LNCaP clone FGC (cell line): ENCODE data around the genes ALMS1 and DOK1.

DNA sequence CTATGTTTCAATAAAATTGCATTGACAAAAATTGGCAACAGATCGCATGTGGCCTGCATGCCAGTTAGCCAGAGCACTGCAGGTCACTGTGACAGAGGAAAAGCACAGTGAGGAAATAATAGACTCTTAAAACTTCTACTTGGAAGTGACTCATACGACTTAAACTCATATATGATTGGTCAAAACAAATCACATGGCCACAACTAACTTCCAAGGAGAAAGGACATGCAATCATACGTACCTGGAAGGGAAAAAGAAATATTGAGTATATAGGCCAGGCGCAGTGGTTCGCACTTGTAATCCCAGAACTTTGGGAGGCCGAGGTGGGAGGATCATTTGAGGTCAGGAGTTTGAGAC is 44.3 kb downstream of the EXOC6B start:
- RRBS, 2 experiments, result no CpG with 5 or more reads among the region's 6 CpGs

GRCh38 chr2:72895561-72896326 is 8.5 kb downstream of the SPR start:
- RRBS, 2 experiments, result no CpG with 5 or more reads among the region's 22 CpGs

- RRBS, 2 experiments, result no CpG with 5 or more reads among the region's 2 CpGs
Measured at GRCh38 chr2:72932309-72932621, 14.9 kb downstream of the EMX1 start.

GRCh38 chr2:73068994-73069526 is 2.5 kb downstream of the SFXN5 start:
- RRBS, 2 experiments, result no CpG with 5 or more reads among the region's 5 CpGs

- RRBS, 2 experiments, result under 1 to 1% methylated on average over 51 to 53 of the region's 106 CpGs
Measured at GRCh38 chr2:73070375-73071407, 821 bp downstream of the SFXN5 start.

DNA sequence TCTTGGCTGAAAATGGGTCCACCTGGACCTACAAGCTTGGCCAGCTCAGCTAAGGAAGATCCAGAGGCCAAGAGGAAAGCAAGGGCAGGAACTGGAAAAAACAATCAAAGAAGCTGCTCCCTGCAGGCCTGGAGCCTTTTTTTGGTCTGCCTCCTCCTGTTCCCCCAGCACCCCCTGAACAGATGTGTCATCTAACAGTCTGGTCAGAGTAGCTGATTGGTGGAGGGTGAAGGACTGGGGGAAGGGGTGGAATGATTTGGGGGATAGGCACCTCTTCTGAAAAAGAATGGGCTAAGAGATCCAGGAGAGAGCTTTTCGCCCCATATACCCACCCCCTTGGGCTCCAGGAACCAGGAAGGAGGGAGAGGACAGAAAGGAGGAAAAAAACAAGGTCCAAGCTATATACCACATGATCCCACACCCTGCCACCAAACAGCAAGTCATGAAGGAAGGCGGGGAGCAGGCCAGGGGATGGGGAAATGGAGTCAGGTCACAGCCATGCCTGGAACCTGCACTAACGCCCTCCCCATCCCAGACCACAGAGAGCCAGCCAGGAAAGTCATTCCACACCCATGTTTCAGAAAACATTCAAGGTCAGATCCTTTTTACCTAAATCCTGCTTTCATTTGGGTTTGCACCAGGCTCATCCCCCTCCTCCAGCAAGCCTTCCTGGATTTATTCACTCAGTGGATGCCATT is 2.0 kb downstream of the RAB11FIP5 start:
- RRBS, 2 experiments, result no CpG with 5 or more reads among the region's 3 CpGs

DNA sequence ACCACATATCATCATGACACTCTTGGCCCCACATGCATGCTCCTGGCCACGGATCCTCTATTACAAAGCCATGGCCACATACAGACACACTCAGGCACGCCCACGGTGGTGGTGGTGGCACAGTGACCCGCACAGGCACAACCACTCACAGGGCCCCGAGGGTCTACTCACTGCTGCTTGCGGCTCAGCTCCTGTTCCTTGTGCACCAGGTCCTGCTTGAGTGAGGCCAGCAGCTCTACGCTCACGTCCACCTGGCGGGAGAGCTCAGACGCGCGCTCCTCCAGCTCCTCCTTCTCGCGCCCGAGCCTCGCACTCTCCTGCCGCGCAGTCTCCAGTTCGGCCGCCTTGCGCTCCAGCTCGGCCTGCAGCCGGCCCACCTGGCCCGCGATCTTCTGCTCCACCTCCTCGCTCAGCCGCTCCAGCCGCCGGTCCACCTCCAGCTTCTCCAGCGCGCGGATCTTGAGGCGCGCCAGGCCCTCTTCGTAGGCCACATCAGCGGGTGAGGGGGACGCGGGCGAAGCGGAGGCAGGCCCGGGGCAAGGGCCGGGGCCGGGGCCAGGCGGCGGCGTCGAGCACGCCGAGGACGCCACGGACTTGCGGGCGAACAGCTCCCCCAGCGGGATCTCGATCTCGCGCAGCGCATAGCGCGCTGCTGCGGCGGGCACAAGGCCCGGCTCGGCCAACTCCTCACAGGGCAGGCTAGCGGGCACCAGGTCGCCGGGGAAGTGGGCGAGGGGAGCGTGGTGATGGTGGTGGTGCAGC is 15.5 kb downstream of the FBXO41 start:
- RRBS, 2 experiments, result 1 to 4% methylated on average over 19 to 22 of the region's 69 CpGs

- RRBS, 2 experiments, result under 1% methylated on average over 29 of the region's 98 CpGs
Measured at GRCh38 chr2:73385492-73386521, at the start of gene ALMS1. TSS of gene ALMS1 (plus strand) at chr2:73385836.

- RRBS, 2 experiments, result no CpG with 5 or more reads among the region's 6 CpGs
Measured at GRCh38 chr2:73870075-73870600, 22.7 kb upstream of the ACTG2 start.

DNA sequence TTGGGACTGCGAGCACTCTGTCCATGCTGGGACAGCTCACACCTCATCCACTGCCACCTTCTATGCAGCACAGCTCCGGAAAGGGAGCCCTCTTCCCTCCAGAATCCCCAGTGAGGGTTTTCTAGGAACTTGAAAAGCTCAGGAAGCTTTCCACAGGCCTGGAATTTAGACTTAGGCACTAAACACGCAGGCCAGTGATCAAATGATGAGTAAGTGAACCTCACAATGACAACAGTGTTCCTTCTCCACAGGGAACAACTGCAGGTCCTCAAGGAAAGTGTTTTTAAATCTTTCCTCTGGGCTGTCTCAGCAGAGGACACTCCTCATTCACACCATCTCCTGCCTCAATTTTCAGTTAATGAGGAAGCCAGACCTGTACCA is 2.1 kb upstream of the ACTG2 start:
- RRBS, 2 experiments, result no CpG with 5 or more reads among the region's 3 CpGs

- RRBS, 2 experiments, result no CpG with 5 or more reads among the region's 2 CpGs
Measured at GRCh38 chr2:73908931-73909130, 16.0 kb downstream of the ACTG2 start.

DNA sequence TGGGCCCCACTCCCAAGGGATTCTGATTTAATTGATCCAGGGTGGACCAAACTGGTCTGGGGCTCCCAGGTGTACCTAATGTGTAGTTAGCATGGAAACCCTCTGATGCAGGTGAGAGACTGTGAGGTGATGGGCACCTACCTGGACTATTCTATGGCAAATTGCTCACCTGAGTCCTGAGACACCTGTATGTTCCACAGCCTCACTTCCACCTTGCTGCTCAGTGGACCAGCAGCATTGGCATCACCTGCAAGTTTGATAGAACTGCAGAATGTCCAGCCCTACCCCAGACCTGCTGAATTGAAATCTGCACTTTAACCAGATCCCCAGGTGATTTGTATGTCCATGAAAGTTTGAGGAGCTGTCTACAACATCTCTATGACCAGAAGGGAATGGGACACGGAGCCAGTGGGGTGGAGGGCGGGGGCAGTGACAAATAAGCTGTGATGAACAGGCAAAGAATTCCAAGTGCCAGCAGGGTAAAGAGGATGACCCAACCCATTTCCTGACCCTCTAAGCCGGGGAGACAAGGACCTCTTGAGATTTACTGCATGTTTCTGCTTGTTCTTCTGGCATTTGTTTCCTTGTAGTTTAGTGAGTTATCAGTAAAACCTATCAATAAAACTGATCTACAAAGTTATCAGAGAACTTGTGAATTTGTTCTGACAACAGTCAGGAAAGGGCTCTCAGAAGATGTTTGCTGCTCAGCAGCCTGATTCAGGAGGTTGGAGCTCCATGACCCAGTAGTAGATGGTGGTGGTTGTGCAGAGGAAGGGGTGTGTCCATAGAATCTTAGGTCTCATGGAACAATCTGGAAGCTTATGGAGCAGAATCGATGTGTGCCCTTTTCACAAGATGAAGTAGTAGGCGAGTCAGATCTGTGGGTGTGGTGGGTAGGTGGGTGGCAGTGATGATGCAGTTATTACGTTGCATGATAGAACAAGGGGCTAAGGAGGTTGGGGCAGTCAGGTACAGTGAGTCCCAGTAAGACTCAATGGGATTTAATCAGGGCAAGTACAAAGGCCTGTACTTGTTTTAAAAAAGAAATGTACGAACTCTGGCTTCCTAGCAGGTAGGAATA is 8.7 kb downstream of the TET3 start:
- RRBS, 2 experiments, result no CpG with 5 or more reads among the region's 7 CpGs

GRCh38 chr2:74048713-74049662 is 64.3 kb downstream of the TET3 start:
- RRBS, 2 experiments, result no CpG with 5 or more reads among the region's 11 CpGs

DNA sequence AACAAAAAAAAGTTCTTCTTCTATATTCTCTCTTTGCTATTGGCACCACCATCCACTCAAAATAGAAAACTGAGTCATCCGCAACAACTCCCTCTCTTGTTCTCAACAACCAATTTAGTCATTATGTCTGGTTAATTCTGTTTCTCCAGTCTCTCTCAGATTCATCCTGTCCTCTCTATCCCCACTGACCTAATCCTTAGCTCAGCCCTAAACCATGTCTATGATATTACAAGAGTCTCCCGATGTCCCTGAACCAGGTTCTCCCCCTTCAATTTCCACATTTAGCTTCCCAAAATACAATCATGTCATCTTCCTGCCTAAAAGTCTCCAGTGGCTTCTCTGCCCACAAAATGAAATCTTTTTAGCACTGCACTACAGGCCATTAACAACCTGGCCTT is 7.4 kb upstream of the DCTN1 start:
- RRBS, 2 experiments, result no CpG with 5 or more reads among the region's 2 CpGs

GRCh38 chr2:74456947-74457843 is 1.0 kb upstream of the WBP1 start:
- RRBS, 2 experiments, result 2% methylated on average over 9 of the region's 55 CpGs

GRCh38 chr2:74503248-74504122 is 4.0 kb downstream of the PCGF1 start:
- RRBS, 2 experiments, result 87 to 88% methylated on average over 14 to 21 of the region's 60 CpGs

- RRBS, 2 experiments, result 2 to 7% methylated on average over 16 of the region's 41 CpGs
Measured at GRCh38 chr2:74530389-74531268, 896 bp downstream of the HTRA2 start.

DNA sequence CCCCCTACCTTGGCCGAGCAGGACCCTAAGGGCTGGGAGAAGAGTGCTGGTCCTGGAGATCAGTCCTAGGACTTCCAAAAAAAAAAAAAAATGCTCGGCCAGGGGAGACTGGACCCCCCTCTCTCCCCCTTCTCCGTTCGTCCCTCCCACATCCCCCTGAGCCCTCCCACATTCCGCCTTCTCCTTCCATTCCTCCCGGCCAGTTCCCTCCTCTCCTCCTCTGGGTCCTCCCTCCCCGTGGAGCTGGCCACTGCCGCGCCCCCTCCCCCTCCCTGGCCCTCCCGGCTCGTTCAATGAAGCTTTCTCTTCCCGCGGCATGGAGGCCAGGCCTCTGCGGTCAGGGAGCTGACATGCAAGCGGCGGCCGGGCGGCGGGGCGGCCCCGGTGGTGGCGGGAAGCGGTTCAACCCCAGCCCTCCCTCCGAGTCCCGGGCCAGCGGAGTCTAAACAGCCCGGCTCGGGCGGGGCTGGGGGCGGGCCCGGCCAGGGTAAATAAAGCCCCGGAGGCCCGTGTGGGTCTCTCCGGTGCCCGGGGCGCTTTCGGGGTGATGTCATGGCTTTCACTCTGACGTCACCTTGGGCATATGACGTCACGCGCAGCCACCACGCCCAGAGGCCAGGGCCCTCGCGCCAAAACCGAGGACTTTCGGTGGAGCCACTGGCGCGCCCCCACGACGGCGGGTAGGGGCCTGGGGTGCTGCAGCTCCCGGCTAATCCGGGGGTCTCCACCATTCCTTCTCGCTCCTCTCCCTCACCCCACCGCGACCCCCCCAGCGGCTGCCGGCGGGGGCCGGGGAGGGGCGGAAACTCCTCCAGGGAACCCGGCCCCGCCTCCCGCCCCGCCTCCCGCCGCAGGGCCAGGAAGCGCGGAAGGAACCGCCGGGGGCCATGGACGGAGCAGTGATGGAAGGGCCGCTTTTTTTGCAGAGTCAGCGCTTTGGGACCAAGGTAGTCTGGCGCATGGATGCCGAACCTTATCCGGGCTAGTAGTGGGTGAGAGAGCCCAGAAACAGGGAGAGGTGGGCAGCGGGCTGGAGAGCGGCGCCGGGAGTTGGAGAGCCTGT is at the start of gene DOK1:
DOK1 (plus strand) TSS at position 853 of the 1,063 bp plus-strand sequence.
- RRBS, 2 experiments, result 19 to 28% methylated on average over 38 to 41 of the region's 81 CpGs

DNA sequence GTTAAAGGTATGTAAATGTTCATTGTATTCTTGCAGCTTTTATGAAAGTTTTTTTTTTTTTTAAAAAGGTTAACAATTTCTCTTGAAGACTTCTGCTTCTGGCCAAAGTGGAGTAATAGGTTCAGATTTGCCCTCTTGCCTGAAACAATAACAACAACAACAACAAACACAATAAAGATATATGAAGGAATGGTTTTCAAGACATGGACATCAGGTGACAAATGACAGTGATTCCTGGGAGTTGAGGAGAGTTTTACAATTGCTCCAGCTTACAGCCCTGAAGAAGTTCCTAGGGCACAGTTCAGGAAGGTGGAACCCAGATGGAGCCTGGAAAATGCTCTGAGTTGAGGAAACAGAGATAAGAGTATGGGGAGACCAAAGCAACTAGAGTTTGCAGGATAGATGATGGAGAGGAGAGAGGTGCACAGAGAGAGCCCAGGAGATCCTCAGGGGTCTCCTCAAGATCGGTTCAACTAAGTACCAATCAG is 53.4 kb downstream of the SEMA4F start:
- RRBS, 2 experiments, result no CpG with 5 or more reads among the region's 1 CpG

- RRBS, 2 experiments, result no CpG with 5 or more reads among the region's 3 CpGs
Measured at GRCh38 chr2:74741483-74741953, 87.5 kb downstream of the SEMA4F start.